Stomach (tissue), 7 donors: ENCODE data around the genes H1-2 and HFE.

DNA sequence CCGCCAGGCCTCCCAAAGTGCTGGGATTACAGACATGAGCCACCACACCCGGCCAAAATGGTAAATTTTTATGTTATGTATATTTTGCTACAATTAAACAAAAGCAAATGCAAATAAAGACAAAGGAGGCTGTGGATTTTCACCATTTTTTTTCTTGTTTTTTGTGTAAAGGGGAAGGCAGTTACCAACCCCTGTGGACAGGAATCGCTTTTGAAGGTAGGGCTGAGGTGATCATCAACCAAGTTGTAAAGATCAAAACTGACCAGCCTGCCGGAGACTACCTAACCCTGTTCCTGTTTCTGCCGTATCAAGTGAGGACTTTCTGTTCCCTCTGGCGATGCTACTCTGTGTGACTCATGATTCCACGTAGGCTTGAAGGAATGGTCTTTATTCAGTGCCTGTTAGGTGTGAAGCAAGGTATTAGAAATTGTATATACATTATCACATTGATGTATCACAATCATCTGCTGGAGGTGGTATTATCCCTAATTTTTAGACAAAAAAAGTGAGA is 161.3 kb downstream of the SOX4 start:
- PRO-cap: no peak
- RAMPAGE, long total RNA, 5 experiments: no peak in any of the 5 experiments
- RRBS: no CpG with 5 or more reads among the region's 7 CpGs

GRCh38 chr6:21855730-21856777 is 262.5 kb downstream of the SOX4 start:
- PRO-cap: no peak
- RAMPAGE, long total RNA, 5 experiments: no peak in any of the 5 experiments
- RRBS: no CpG with 5 or more reads among the region's 9 CpGs

GRCh38 chr6:21873740-21874104 is 280.2 kb downstream of the SOX4 start:
- PRO-cap: no peak
- RAMPAGE, long total RNA, 5 experiments: no peak in any of the 5 experiments
- RRBS: no CpG with 5 or more reads among the region's 8 CpGs

DNA sequence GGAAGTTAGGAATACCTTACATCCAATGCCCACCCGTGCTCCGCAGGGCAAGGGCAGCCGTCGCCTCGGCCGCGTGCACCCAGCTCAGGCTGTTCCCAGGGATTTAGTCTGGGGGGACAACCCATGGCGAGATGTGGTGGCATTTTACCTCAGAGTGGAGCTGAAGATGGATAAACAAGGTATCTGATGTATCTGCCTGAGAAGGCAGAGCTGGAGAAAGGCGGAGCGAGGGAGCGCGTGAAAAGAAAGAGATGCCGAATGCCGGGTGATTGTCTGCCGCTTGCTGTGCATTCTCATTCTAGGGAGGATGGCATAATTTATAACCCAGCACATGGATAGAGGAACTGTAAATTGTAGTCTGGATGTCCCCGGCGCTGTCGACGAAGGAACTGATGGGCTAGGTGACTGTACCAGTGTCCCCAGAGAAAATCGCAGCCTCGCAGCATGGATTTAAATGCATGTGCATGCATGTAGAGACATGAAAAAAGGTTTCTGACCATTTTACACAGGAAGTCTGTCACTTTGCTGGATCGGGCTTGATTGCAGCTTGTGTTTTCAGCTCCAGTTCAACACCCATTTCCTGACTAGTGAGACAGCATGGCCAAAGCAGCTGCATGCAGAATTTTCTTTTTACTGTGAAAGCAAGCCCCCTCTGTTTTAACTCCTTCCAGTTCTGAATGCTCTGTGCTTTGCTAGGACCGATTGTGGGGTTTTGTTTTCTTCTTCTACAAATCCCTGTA is 149.8 kb downstream of the PRL start:
- PRO-cap: no peak
- RAMPAGE, long total RNA, 5 experiments: no peak in any of the 5 experiments
- RRBS: 53% methylated on average over 3 of the region's 23 CpGs

GRCh38 chr6:22785066-22785458 is 215.7 kb downstream of the HDGFL1 start:
- PRO-cap: no peak
- RAMPAGE, long total RNA, 5 experiments: no peak in any of the 5 experiments
- RRBS: no CpG with 5 or more reads among the region's 6 CpGs

DNA sequence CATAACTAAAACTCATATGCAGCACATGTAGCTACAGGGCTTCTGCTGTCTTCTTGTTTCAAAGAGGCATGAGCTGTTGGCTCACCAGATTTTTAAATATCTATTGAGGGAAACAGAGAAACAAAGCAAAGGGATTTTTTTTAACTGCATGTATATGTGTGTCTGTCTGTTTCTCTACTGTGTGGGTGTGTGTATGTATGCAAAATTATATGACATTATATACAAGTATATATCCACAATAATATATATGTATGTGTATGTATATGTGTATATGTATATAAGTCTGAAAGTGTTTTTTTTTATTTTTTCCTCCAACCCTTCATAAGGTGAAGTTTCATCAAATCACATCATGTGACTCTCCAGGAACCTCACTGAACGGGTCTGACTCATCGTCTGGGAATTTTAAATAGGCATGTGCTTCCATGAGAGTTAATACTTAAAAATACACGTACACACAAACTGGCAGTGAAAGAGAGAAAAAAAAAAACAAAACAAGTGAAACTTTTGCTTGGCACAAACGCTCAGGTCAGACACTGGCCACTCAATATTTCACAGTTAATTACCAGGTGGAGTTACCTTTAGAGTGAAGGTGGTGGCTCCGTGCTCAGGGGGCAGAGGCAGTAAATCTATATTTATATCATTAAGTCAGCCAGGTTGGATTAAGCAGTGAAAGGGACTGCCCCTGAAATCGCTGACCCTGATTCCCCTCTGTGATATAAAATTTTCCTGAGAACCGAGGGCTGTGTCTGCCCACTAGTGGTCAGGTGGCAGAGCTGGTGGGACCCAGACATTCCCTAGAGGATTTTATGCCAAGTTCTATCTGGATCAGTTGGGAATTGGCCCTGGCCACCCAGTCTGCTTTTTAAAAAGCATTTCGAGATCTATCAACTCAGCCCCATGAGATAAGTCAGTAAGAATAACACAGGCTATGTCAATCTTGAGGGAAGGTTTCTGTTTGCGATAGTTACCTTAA is 258.8 kb downstream of the HDGFL1 start:
- PRO-cap: no peak
- RAMPAGE, long total RNA, 5 experiments: no peak in any of the 5 experiments
- RRBS: no CpG with 5 or more reads among the region's 9 CpGs

- PRO-cap: no peak
- RAMPAGE, long total RNA, 5 experiments: no peak in any of the 5 experiments
- RRBS: no CpG with 5 or more reads among the region's 12 CpGs
These were observed 607.4 kb downstream of the HDGFL1 start for GRCh38 chr6:23176722-23177291.

DNA sequence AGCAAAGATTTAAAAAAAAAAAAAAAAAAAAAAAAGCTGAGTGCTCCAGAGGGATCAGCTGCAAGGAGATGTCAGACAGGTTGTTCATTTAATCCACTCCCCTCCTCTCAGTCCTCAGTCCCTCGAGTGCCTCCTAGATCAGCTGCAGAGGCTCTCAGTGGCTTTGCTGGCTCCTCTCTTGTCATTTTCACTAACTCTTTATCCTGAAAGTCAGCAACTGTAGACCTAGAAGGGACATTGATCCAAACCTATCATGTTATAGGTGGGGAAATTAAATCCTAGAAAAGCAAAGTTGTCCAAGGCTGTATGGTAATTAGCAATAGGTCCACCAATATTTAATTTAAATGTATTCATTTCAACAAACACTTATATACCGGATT is 61.6 kb downstream of the KIAA0319 start:
- PRO-cap: no peak
- RAMPAGE, long total RNA, 5 experiments: no peak in any of the 5 experiments
- RRBS: no CpG with 5 or more reads among the region's 2 CpGs

- PRO-cap: no peak
- RAMPAGE, long total RNA, 5 experiments: no peak in any of the 5 experiments
- RRBS: no CpG with 5 or more reads among the region's 6 CpGs
These were observed 17.1 kb upstream of the GMNN start for GRCh38 chr6:24757696-24758054.

DNA sequence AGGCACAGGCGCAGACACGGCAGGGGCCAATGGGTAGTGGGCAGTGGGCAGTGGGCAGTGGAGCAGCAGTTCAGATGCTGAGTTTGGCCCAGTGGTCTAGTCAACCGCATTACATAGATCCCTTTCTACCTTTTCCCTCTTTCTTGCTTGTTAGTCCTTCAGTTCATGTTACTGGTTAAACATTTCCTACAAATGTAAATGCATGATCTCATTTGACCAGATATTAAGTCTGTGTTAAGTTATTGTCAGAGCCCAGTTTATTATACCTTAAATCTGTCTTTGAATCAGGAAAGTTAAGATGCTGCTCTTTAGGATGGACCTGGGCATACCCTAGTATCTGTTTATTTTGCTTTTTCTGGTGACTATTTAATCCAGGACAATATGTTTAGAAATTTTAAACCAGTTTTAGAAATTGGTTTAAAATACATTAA is 1.8 kb downstream of the GMNN start:
- PRO-cap: bidirectional peak, plus-strand start at position 223 of the sequence, minus-strand start at position 127 of the sequence
- RAMPAGE, long total RNA, 5 experiments: no peak in any of the 5 experiments
- RRBS: no CpG with 5 or more reads among the region's 3 CpGs

- PRO-cap: no peak
- RAMPAGE, long total RNA, 5 experiments: no peak in any of the 5 experiments
- RRBS: no CpG with 5 or more reads among the region's 9 CpGs
These were observed 33.3 kb downstream of the RIPOR2 start for GRCh38 chr6:24902402-24902987.

GRCh38 chr6:24910560-24911490 is 24.9 kb downstream of the RIPOR2 start:
- PRO-cap: bidirectional peak, plus-strand start at chr6:24911244, minus-strand start at chr6:24911048; bidirectional peak, plus-strand start at chr6:24911308, minus-strand start at chr6:24911259
- RAMPAGE, long total RNA, 5 experiments: start-site peak on the minus strand in 1 of 5 experiments, at chr6:24910922-24911069 at its widest, 25 to 28 reads per replicate
- RRBS: under 1% methylated on average over 20 of the region's 73 CpGs

DNA sequence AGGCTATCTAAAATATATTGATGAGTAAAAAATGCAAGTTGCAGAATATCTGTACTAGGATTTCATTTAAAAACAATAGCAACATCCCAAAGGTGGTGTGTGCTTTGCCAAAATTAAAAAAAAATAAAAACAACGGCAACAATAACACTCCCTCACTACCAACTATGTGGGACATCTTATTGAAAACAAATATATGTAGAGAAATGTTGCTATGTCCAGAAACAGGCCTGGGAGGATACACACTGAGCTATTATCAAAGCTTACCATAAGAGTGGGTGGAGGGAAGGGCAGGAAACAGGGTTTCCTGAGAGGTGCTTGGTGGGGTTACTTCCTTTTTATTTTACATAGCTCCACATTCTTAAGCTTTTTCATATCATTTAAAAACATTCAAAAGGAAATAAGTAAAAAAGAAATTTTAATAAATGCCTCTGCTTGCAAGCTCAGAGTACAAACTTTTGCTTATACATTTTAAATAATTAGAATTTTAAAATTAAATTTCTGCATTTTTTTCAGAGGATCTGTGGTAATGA is 150.0 kb upstream of the RIPOR2 start:
- PRO-cap: no peak
- RAMPAGE, long total RNA, 5 experiments: start-site peak on the minus strand in 1 of 5 experiments, centred at position 65 of the sequence, 5 reads per replicate
- RRBS: no CpG with 5 or more reads among the region's 1 CpG

- PRO-cap: no peak
- RAMPAGE, long total RNA, 5 experiments: no peak in any of the 5 experiments
- RRBS: no CpG with 5 or more reads among the region's 5 CpGs
These were observed 125.2 kb upstream of the CARMIL1 start for GRCh38 chr6:25153667-25154658.

DNA sequence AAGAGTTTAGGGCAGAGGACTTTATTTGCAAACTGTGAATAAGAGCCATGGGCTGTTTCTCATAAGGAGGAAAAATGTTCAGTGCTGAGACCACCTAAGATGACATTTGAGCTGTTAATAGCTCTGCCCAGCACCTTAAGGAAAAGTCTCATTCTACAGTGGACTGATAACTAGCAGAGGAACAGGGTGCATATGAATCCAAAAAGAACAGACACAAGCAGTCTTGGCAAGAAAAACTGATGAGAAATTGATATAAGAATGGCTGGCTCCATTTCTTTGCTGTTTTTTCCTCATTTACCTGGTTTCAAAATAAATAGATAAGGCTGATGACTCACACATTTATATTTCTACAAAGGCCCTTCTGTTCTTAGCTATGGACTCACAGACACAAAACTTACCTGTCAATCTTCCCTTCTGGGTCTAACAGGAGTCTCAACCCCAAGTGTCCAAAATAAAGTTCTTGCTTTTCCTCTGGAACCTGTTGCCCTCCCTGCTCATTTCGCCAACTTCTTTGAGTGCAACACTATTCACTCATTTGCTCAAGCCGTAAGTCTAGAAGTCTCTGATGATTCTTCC is 888 bp downstream of the SLC17A4 start:
- PRO-cap: no peak
- RAMPAGE, long total RNA, 5 experiments: no peak in any of the 5 experiments
- RRBS: no CpG with 5 or more reads among the region's 2 CpGs

DNA sequence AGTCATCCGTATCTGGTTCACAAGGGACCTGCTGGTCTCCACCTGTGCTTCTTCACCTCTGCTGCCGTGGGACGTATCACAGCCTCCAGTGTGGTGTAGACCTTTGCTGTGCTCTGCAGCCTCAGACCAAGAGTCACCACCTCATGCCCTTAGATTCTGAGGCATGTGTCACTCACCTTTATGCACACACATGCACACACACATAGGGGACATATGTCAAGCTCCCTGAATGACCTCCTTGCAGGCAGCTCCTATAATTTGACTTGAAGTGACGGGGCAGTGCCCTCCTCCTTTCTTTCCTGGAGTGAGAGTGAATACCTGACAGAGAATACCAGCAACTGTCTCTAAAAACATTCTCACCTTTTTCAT is 3.4 kb downstream of the SLC17A4 start:
- PRO-cap: no peak
- RAMPAGE, long total RNA, 5 experiments: no peak in any of the 5 experiments
- RRBS: no CpG with 5 or more reads among the region's 4 CpGs

DNA sequence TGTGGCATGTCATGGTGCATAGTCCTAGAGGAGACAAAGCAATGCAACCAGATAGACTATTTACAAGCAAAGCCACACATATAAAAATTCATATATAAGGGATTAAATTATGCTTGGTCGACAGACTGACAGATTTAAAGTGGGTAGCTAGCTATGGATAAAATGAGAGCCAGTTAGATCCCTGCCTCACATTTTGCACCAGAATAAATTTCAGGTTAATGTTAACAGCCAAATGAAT is 1.1 kb downstream of the H3C2 start:
- PRO-cap: no peak
- RAMPAGE, long total RNA, 5 experiments: no peak in any of the 5 experiments
- RRBS: no CpG with 5 or more reads among the region's 1 CpG

- PRO-cap: bidirectional peak, plus-strand start at chr6:26056639, minus-strand start at chr6:26056470
- RAMPAGE, long total RNA, 5 experiments: start-site peak on the minus strand in 5 of 5 experiments, at chr6:26056426-26056475 at its widest, 14 to 14,278 reads per replicate
- RRBS: no CpG with 5 or more reads among the region's 25 CpGs
These were observed at the start of gene H1-2 for GRCh38 chr6:26056332-26056735. TSS of gene H1-2 (minus strand) at chr6:26056470.

- PRO-cap: bidirectional peak, plus-strand start at chr6:26087429, minus-strand start at chr6:26087322; bidirectional peak, plus-strand start at chr6:26087487, minus-strand start at chr6:26087484; bidirectional peak, plus-strand start at chr6:26087827, minus-strand start at chr6:26087749; bidirectional peak, plus-strand start at chr6:26087993, minus-strand start at chr6:26087917
- RAMPAGE, long total RNA, 5 experiments: start-site peak on the plus strand in 2 of 5 experiments, at chr6:26087374-26087435 at its widest, 43 to 47 reads per replicate
- RRBS: no CpG with 5 or more reads among the region's 45 CpGs
These were observed at the start of gene HFE for GRCh38 chr6:26087015-26088301. TSS of gene HFE (plus strand) at chr6:26087429.

DNA sequence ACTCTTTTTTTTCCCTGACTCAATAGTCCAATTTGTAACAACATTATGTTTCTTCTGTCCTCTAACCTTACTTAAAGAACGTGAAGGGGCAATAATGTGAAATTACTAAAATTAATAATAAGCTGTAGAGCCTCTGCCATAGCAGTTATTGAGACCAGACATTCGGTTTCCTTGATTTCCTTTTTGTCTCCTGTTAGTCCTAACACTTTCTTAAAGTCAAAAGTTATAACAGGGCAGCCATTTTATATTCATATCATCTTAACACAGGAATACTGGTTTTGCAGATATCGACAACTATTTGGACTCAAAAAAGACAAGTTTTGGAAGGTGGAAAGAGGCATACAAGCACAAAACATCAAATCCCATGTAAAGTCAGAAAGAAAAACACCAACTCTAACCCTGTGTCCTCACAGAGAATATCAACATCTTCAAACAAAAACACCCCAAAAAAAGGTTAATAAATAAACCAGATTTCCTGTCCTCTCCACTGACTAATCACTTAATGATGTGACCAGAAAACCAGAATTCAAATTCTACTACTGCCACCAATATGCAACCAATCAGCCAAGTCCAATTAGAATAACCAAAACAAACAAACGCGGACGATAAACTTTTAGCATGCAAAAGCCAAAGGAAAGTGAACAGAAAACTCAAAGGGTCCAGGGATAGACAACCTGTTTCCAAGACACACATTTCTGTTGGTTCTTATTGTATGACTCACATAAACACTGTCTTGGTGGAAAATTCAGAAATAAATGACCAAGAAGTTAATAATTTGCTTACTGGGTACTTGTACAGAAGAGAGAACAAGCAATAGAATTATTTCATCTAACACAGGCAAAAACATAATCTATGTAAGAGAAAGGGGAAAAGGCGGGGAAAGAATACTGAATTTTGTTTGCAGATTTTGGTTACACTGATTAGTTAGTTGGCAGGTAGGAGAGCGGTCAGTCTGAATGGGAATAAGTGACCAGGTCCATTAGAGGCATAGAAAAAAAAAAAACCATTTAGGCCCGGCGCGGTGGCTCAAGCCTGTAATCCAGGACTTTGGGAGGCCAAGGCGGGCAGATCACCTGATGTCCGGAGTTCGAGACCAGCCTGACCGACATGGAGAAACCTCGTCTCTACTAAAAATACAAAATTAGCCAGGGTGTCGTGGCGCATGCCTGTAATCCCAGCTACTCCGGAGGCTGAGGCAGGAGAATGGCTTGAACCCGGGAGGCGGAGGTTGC is 2.5 kb downstream of the H2BC4 start:
- PRO-cap: unidirectional peak, plus-strand start at position 644 of the sequence; unidirectional peak, plus-strand start at position 927 of the sequence
- RAMPAGE, long total RNA, 5 experiments: no peak in any of the 5 experiments
- RRBS: no CpG with 5 or more reads among the region's 21 CpGs